ENCODE data around the genes ENHO and PHF24.

GRCh38 chr9:33446059-33446257 is 1.4 kb downstream of the AQP3 start:
- PRO-cap = no peak
- RAMPAGE, long total RNA, 4 experiments = no peak in any of the 4 experiments

- PRO-cap = unidirectional peak, minus-strand start at chr9:33458644
- RAMPAGE, long total RNA, 4 experiments = no peak in any of the 4 experiments
Measured at GRCh38 chr9:33458173-33458854, 10.9 kb upstream of the AQP3 start.

DNA sequence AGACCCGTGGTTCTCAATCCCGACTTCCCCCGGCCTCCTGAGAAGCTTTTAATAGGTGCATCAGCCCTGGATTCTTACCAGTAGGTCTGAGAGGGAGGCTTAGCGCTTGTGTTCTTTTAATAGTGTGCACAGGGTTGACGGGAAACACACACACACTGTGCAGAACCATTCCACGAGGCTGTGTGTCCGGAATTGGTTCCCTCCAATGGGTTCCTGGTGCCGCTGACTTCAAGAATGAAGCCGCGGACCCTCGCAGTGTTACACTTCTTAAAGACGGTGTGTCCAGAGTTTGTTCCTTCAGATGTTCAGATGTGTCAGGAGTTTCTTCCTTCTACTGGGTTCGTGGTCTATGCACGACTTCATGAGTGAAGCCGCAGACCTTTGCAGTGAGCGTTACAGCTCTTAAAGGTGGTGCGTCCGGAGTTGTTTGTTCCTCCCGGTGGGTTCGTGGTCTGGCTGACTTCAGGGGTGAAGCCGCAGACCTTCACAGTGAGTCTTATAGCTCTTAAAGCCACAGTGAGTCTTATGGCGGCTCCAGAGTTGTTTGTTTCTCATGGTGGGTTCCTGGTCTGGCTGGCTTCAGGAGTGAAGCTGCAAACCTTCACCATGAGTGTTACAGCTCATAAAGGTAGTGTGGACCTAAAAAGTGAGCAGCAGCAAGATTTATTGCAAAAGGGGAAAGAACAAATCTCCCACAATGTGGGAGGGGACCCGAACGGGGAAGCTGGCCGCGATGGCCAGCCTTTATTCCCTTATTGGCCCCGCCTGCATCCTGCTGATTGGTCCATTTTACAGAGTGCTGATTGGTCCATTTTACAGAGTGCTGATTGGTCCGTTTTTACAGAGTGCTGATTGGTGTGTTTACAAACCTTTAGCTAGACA is 46.4 kb upstream of the PRSS3 start:
- PRO-cap = no peak
- RAMPAGE, long total RNA, 4 experiments = no peak in any of the 4 experiments

DNA sequence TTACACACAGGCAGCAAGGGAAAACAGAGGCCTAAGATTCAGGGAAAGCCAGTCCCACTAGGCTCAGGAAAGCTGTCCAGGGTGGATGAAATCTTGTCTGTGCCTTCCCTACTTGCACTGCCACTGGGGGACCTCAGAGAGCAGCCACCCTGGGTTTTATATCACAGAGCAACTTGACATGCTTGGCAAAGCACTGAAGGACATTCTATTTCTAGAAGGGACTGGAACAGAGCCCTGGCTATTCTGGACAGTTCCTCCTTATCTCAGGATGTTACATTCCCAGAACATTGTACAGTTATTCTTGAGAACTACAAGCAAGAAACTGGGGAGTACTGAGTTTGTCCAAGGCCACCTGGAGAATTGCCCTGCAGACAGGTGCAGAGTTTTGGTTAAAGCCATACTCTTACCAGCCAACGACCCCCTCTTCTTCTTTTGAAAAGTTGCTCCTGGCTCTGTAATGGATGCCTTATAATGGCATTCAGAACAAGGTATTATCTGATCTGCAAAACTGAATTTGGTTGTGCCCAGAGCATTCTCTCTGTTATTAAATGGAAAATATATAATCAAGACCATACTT is 7.4 kb upstream of the PRSS3 start:
- PRO-cap = no peak
- RAMPAGE, long total RNA, 4 experiments = no peak in any of the 4 experiments

GRCh38 chr9:33922075-33922462 is 105.1 kb downstream of the UBE2R2 start:
- PRO-cap = no peak
- RAMPAGE, long total RNA, 4 experiments = no peak in any of the 4 experiments

- PRO-cap = no peak
- RAMPAGE, long total RNA, 4 experiments = no peak in any of the 4 experiments
Measured at GRCh38 chr9:33932887-33933793, 115.5 kb downstream of the UBAP2 start.

DNA sequence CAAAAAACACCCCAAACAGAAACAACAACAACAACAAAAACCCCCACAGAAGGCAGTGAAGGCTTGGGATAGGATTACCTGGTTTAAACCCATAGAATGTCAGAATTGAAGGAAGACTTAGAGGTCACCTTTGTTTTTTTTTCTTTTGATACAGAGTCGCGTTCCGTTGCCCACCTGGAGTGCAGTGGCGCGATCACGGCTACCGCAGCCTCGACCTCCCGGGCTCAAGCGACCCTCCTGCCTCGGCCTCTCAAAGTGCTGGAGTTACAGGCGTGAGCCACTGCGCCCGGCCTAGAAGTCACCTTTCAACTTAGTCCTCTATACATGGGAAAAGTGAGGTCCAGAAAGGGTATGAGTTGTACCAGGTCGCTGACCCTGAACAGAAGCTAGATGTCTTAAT is 508 bp upstream of the UBAP1 start:
- PRO-cap = no peak
- RAMPAGE, long total RNA, 4 experiments = no peak in any of the 4 experiments

DNA sequence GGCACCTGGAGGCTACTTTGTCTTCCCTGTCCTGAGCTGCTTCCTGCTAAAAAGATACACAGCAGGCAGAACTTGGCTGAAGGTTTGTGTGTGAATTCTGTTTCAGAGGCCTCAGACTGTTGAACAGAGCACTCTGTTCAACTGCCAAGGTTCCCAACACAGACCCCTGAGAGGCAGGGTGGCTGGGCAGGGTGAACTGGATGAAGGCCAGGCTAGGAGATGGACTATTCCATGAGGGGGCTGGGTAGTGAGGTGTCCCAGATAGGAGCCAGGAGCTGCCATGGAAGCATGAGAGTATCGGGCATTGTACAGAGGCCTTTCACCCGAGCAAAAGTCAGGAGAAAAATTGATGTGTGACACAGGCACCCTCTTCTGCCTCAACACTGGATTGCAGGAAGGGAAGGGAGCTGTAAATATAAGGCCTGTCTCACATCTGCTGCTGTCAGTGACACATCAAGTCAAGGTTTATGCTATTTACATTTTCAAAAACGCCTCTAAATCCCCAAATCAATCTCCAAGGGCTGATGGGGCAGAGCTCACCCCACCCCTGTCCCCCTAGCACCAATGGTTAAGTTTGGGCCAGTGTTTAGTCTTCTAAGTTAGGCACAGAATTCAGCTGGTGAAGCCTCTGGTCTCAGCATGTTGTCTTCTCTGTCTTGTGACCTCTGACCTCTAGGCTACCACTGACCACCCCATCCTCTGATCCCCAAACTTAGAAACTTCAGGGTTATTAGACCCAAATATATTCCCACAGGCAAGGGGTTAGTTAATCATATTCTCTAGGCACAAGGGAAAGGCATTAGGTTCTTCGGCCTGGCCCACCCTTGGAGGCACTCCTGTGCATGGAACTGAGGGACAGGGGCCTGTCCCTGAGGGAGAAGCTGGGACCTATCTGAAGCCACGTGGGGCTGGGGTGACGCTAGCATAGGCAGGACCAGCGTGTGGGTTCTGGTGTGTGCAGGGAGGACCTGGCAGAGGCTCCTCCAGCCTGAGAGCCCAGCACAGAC is 74.8 kb downstream of the UBAP1 start:
- PRO-cap = no peak
- RAMPAGE, long total RNA, 4 experiments = no peak in any of the 4 experiments

DNA sequence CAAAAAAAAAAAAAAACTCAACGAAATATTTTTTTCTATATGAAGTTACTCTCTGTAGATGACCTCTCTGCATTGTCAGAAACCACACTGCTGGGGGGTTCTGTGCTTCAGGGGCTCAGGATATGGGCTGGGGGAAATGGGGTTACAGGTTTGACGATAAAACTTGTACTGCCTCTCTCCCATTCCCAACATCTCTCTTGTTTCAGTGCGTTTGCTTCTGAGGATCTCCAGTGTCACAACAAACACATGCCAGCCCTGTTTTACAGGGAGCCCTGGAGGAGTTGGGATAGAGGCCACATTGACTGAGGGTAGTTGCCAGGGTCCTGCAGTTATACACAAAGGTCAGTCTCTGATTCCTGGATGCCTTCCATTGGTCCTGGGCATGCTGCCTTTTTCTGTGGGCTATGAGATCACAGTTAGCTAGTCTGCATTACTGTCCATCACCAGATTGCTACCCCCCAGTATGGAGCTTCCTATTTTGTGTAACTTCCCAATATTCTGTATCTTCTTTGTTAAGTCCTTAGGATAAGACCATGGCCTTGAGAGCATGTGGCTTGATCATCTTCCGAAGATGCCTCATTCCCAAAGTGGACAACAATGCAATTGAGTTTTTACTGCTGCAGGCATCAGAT is 9.3 kb downstream of the NUDT2 start:
- PRO-cap = no peak
- RAMPAGE, long total RNA, 4 experiments = no peak in any of the 4 experiments

GRCh38 chr9:34363415-34364234 is 13.1 kb downstream of the MYORG start:
- PRO-cap = no peak
- RAMPAGE, long total RNA, 4 experiments = no peak in any of the 4 experiments

DNA sequence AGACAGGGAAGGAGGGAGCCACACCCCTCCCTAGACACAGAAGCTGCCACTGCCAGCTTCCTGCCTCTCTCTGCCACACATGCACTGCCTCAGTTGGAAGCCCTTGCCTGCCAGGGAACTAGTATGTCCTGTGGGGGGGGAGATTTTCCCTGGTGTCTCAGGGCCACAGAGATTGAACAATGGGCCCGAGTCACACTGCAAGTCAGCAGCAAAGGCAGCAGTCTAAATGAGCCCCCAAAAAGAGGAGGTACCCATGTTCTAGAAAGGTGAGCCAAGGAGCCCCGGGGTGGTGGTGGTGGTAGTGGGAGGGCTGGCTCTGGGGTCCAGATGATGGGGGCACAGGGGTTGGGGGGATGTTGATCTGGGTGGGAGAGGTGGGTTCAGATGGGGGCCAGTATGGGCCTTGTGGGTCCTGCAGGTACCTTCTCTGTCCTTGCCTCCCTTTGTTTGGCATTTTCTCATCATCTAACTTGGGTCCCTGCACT is 885 bp upstream of the C9orf24 start:
- PRO-cap = no peak
- RAMPAGE, long total RNA, 4 experiments = no peak in any of the 4 experiments

DNA sequence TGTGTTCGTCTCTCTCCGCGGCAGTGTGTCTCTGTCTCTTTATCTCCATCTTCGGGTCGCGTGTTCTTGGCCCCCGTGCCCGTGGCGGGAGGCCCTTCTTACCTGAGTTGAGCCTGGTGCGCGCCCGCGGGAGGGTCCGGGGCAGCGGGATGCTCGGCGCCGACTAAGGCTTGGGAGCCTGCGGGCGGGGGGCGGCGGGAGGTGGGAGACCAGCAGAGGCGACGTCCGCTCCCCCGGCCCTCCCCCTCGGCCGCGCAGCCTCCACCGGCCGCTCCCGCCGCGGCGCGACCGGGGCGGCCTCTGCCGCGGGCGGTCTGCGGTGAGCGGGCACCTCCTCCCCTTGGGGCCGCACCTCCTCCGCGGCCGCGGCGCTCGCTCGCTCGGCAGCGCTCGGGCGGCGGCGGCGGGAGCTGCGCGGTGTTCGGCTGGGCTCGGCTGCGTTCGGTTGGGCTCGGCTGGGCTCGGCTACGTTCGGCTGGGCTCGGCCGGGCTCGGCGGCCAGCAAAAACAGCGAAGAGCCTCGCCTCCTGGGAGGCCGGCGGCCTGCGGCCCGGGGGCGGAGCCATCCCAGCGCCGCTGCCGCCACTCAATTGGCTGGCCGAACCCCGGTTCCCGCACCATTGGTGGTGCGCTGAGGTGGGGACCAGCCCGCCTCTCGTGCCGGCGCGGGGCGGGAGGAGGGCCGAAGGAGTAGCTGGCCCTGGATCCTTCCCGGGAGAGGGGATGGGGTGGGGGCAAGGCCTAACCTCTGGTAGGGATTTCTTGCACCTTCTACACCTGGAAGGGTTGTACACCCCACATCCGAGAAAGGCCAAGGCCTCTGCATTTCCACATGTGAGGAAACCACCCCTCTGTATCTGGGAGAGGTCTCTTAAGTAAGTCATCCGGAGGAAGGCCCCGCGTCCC is at the start of gene ENHO:
TSS of gene ENHO (minus strand) at position 316 of the 906 bp plus-strand sequence.
- PRO-cap = bidirectional peak, plus-strand start at position 620 of the sequence, minus-strand start at position 302 of the sequence; unidirectional peak, plus-strand start at position 666 of the sequence
- RAMPAGE, long total RNA, 4 experiments = no peak in any of the 4 experiments

GRCh38 chr9:34588628-34589105 is 857 bp downstream of the CNTFR start:
- PRO-cap = no peak
- RAMPAGE, long total RNA, 4 experiments = no peak in any of the 4 experiments

GRCh38 chr9:34739691-34740033 is 10.4 kb upstream of the FAM205A start:
- PRO-cap = no peak
- RAMPAGE, long total RNA, 4 experiments = no peak in any of the 4 experiments

DNA sequence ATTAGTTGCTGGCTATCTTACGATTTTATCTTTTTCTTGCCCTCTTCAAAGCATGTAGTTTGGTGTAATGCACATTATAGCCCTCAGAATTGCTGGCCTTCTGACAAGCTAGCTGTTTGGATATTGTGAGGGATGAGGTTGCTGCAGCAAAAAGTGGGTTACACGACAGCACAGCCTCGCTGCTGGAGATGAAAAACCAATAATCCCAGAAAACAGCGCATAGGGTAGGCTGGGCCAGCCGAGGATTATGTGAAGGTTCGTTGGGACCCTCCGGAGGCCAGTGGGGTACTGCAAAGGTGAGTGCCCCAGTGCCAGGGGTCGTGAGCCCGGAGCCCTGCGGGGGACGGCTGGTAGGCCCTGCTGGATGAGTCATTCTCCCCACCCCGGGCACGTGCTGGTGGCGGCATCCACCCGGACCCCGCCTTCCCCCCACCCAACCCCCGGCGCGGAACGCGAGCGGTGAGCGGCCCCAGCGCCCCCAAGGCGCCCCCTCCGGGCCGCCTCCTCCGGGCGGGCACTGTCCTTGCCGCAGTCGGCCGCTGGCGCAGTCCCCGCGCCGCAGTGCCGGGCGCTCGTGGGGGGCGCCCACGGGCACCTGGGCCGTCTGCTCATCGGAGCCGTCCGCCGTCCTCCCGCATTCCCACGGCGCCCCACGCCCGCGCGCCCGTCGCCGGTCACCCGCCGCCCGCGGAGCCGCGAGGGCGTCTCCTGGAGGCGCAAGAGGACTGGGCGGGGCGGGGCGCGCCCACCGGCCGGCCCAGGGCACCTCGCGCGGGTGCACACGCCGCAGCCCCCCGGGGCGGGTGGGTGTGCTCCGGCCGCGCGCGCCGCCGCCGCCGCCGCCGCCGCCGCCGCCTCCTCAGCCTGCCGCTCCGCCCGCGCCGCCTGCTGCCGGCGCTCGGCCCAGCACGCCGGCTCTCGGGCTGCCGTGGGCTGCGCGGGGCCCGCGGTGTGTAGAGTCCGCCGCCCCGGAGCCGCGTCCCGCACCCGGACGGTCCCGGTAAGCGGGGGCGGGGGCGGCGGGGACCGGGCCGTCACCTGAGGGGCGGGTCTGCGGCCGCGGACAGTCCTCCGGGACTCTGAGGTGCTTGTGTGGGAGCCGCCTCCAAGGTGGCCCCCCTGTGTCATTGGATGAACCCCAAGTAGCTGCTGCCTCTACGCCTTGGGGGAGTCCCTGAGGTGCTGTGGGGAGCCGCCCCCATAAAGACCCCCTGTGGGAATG is at the start of gene PHF24:
TSS of gene PHF24 (plus strand) at position 884 of the 1,222 bp plus-strand sequence.
- PRO-cap = no peak
- RAMPAGE, long total RNA, 4 experiments = no peak in any of the 4 experiments

GRCh38 chr9:35036048-35036766 is 5.8 kb upstream of the C9orf131 start:
- PRO-cap = bidirectional peak, plus-strand start at chr9:35036463, minus-strand start at chr9:35036339
- RAMPAGE, long total RNA, 4 experiments = no peak in any of the 4 experiments

DNA sequence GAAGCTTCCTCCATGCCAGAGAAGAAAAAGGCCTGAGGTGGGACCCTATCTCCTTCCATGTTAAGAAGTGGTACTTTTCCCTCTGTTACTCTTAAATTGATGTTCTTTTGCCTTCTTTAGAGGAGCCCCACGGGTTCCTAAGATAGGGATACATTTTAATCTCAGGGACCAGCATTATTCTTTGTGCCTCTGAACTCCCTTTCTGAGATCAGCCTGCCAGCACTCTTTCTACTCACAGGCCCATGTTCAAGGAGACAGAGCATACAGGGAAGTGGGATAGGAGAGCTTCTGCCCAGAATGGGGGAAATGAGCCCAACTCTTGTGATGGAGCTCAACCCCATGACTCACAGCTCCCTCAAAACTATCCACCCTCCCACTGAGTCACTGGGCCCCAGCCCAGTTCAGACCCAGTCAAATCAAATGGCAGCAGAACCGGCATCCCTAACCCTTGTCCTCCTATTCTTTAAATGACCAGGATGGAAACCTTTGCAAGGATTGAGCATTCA is 3.5 kb downstream of the ATOSB start:
- PRO-cap = bidirectional peak, plus-strand start at position 410 of the sequence, minus-strand start at position 299 of the sequence
- RAMPAGE, long total RNA, 4 experiments = no peak in any of the 4 experiments

GRCh38 chr9:35270073-35270279 is 108.2 kb downstream of the UNC13B start:
- PRO-cap = no peak
- RAMPAGE, long total RNA, 4 experiments = no peak in any of the 4 experiments

- PRO-cap = no peak
- RAMPAGE, long total RNA, 4 experiments = no peak in any of the 4 experiments
Measured at GRCh38 chr9:35300368-35300801, 138.6 kb downstream of the UNC13B start.

DNA sequence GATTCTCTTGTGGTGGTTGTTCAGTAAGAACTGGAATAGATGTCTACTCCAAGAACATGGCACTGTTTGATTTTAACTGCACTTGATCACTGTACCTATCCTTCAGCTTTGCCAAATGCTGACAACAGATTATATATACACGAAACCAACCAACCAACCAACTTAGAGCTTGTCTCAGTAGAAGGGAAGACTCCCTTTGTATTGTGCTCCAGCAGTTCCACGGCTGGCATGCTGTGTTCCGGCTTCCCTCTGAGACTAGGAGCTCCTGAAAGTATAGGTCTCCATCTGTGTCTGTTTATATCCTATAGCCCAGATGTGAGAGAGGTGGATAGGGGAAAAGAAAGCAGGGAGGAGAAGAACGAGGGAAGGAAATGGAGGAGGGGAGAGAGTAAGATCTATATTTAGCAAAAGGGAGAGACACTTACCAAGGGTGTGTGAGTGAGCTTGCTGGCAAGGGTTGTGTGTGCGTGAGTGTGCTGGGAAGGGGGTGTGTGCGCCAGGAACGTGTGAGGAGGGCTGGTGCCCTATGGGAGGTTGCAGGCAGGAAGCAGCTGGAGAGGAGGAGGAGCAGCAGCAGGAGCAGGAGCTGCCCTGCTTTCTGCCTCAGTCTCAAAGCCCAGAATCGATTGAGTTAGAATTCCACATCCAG is 148.5 kb upstream of the RUSC2 start:
- PRO-cap = bidirectional peak, plus-strand start at position 554 of the sequence, minus-strand start at position 463 of the sequence
- RAMPAGE, long total RNA, 4 experiments = no peak in any of the 4 experiments